Hair follicle dermal papilla cell (primary cell): ENCODE data around the gene TMA7B.

GRCh38 chr22:38985205-38985703 lies 3.1 kb downstream of the APOBEC3B start:
- CAGE, long polyA plus RNA: no peak

DNA sequence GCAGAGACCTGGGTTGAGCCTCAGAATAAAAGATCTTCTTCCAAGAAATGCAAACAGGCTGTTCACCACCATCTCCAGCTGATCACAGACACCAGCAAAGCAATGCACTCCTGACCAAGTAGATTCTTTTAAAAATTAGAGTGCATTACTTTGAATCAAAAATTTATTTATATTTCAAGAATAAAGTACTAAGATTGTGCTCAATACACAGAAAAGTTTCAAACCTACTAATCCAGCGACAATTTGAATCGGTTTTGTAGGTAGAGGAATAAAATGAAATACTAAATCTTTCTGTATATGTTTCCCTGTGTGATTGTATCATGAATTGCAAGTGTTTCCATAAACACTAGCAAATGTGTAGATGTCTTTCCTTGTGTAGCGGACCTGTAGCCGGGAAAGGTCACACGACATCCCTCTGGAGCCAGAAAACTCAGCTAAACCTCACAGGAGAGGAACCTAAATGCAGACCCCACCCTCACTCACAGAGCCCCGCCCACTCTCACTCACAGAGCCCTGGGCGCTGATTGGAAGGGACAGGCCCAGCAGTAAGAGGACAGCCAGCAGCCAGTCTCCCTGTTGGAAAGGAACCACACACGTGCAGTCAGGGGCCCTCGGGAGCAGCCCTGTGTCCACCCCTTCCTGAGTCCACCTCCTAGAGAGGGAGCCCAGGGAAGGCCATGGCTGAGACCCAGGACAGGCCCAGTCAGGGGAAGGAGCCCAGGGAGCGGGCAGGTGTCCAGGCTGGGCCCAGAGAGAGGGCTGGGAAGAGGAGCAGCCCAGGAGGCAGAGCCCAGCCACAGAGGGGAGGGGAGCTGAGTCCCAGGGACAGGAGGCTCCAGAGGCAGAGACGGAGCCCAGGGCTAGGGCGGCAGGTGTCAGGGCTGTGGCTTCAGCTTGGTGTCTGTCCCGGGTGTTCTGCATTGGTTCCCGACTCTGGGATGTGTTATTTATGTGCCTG lies 9.3 kb upstream of the APOBEC3H start:
- CAGE, long polyA plus RNA: no peak

DNA sequence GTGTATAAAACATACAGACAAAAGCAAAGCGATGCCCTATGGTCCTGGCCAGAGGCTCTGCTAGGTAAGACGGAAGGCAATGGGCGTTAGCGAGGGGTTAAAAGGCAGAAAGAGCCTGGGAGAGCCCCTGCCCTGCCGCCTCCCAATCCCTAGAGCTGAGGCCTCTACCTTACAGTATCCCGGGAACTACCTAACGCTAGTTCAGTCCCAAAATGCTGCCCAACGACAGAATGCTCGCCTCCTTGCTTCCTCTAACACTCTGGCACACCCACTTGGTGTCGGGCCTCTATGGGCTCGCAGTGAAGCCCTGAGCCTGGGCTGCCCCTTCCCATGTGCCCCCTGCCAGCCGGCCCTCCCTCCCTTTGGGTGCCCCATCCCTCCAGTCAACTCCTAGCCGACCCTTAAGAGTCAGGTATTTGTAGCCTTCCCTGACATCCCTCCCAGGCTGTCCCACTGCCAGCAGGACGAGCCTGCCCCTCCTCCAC lies 8.5 kb downstream of the CBX7 start:
- CAGE, long polyA plus RNA: no peak

DNA sequence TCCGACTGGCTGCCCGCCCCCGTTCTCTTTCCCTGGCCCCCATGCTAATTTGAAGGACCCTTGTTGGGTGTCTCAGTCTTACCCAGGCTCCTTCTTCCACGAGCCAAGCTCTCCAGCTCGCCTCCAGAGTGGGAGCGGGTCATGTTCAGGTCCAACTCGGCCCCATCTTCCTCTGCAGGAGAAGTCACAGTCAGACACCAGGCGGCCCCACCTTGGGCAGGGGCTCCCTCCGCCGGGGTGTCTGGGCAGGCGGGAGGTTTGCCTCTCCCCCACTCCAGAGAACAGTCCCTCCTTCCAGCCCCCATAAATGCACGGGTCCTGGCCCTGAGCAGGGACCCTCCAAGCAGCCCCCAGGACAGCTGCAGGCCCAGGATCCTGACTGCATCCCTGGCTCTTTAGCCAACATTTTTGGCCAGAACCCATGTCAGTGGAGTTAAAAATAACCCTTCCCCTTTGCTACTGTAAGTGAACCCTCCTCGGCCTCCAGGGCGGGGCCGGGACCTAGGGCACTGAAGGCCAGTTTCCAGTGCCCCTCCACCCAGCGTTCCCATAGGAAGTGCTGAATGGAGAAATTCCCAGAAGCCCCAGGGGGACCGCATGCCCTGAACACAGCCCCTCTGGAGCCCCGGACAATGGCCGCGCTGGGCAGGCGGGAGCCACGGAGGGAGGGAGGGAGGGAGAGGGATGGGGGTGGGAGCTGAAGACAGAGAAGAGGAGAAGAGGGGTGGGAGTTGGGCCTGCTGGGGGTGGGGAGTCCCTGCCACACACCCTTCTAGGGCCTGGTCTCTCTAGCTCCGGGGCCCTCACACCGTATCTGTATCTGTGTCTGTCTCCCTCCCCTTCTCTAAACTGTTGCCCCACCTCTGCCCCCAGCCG lies 11.2 kb downstream of the PDGFB start:
- CAGE, long polyA plus RNA: no peak

GRCh38 chr22:39297280-39298718 lies 21.6 kb downstream of the RPL3 start:
- CAGE, long polyA plus RNA: no peak

GRCh38 chr22:39312698-39313030 lies 6.8 kb downstream of the RPL3 start:
- CAGE, long polyA plus RNA: no peak

DNA sequence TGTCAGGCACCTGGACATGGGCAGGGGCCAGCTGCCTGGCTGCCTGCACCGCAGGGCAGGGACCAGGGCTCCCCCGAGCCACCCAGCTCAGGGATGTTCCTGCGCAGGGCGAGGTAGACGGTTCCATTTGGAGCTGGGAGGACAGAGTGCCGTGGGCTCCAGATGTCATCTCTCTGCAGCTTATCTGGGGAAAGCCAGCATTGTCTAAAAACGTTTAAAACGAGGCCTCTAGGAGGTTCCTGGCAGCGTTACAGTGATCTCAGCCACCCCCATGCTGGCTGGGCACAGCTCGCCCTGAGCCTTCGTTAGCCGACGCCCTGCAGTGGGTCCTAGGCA lies 13.9 kb downstream of the SYNGR1 start:
- CAGE, long polyA plus RNA: no peak

GRCh38 chr22:39520936-39521393 lies 603 bp downstream of the ATF4 start:
- CAGE, long polyA plus RNA: no peak

GRCh38 chr22:39527015-39527479 lies 5.5 kb downstream of the RPS19BP1 start:
- CAGE, long polyA plus RNA: no peak

DNA sequence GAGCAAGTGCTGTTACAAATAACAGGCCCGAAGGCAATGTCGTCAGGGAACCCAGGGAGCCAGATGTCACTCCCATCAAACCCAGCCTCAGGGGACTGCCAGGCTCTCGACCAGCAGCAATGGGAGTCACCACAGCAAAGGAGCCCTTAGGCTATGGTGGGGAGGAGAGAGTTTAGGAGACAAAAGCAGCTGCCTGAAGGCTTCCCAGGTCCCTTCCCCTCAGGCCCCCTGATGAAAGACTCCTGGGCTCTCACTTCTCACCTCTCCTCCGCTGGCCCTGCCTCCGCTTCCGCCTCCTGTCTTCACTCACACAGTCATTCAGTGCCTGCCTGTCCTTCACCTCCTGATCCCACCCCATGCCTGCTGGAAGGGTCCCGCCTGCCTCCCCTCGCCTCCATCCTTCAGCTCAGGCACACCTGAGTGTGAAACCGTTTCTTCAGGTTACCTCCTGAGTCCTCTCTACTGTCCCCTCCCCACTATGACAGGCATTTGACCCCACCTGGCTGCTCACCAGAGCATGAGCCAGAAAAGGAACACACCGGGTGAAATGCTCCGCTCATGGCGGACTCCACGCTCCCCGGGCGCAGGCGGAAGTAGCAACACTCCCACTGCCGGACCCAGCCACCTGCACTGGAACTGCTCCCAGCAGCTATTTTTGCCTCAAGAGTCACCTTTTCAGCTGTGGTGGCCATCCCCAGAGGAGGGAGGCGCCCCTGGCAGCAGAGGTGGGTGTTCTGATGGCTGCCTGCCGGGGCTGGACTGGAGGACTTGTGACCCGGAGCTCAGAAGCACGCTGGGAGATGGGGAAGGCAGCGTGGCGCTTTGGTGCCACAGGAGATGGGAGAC lies 4.1 kb downstream of the RPS19BP1 start:
- CAGE, long polyA plus RNA: no peak

GRCh38 chr22:39840073-39840359 lies 53.5 kb downstream of the ENTHD1 start:
- CAGE, long polyA plus RNA: no peak

DNA sequence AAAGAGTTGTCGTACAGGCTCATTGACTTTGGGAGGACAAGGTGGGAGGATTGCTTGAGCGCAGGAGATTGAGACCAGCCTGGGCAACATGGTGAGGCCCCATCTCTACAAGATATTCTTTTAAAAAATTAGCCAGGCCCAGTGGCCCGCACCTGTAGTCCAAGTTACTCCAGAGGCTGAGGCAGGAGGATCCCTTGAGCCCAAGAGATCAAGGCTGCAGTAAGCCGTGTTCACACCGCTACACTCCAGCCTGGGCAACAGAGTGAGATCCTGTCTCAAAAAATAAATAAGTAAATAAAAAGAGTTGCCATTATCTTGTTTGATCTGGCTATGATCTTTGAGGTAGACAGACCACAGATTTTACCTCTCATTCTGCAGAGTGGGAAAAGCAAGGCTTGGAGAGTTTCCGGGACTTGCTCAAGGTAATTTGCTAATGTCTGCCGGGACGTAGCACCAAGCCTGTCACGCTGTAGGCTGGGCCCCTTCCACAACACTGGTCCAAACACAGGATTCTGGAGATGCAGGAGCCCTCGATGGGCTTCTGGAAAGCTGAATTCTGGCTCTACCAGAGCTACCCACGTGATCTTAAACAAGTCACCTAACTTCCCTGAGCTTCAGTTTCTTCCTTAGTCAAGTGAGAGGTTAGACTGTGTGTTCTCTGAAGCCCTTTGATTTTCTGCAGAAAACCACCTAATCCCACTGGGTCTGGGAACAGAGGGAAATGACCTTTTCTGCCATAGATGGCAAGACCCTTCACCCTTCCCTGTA lies 6.8 kb downstream of the GRAP2 start:
- CAGE, long polyA plus RNA: no peak

- CAGE, long polyA plus RNA: no peak
These were observed at the start of gene TMA7B for GRCh38 chr22:39960236-39960653. TSS of gene TMA7B (plus strand) at chr22:39960397.

DNA sequence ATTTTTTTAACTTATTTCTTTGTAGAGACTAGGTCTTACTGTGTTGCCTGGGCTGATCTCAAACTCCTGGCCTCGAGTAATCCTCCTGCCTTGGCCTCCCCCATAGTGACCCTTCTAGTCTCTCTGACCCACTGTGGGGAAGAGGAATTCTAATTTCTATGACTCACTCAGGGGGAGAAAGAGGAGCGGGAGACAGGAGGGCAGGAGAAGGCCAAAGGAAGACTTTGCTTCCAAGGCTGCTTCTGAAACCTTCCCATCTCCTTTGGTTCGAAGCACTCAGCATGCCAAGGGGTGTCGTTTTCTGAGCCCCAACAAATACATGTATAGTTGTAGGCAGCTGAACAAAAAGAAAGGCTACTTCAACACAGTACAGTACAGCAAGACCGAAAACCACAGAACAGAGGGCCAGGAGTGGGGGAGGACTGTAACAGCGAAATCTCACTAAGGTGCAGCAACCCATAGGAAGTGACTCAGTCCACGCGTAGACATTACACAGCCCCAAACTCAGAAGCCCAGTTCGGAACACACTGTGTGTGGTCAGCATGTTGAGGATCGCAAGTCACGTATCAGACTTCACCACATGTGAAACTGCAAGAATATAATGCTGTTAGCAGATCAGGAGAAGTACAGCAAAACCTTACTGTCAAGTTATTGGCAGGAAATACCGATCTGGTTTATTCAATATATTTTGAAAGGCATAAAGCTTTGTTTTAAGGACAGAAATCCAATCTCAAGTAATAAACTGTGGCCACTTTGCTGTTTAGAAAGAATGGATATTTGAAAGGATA lies 1.1 kb downstream of the TMA7B start:
- CAGE, long polyA plus RNA: no peak

GRCh38 chr22:40125645-40125947 lies 52.1 kb upstream of the TNRC6B start:
- CAGE, long polyA plus RNA: no peak

- CAGE, long polyA plus RNA: no peak
These were observed 21.8 kb upstream of the TNRC6B start for GRCh38 chr22:40155883-40156387.

- CAGE, long polyA plus RNA: no peak
These were observed 15.7 kb downstream of the TNRC6B start for GRCh38 chr22:40193022-40194166.

DNA sequence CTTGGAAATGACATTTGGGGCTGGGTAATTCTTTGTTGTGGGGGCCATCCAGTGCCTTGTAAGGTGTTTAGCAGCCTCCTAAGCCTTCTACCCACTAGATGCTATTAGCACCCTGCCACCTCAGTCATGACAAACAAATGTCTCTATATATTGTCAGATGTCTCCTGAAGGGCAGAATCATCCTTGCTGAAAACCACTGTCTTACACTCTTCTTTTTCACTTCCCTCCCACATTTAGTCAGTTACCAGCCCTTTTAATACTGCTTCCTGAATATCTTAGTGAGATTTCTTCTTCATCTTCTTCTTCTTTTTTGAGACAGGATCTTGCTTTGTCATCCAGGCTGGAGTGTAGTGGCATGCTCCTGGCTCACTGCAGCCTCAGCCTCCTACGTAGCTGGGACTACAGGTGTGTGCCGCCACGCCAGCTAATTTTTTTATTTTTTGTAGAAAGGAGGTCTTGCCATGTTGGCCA lies 33.1 kb downstream of the TNRC6B start:
- CAGE, long polyA plus RNA: no peak

GRCh38 chr22:40258383-40259119 lies 80.8 kb downstream of the TNRC6B start:
- CAGE, long polyA plus RNA: no peak

DNA sequence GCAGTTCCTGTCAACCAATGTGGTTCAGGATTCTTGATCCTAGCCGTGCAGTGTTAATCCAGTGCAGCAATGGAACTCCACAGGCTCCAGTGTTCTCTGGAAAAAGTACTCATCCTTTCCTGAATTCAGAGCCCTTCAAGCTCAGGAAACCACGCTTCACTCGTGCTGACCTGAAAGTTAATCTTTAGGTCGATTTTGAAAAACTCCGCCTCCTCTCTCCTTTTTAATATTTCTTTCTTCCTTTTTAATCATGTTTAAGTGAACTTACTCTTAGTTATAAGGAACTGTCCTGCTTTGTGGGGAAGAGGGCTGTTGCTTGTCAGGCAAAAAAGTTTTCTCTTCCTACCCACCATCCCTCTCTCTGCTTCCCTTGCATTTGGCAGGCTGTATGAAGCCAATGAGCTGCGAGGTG lies 14.3 kb upstream of the ADSL start:
- CAGE, long polyA plus RNA: no peak